ENCODE results near the gene EIF2S3.

- CAGE, long polyA plus RNA, result no peak
- RRBS, result 12% methylated on average over 8 of the region's 26 CpGs
These were observed 2.6 kb downstream of the KLHL15 start for GRCh38 chrX:24024268-24024833.

- CAGE, long polyA plus RNA, result start-site peak on the plus strand at chrX:24054905-24054981, 404 and 474 reads in 2 replicates
- RRBS, result 3% methylated on average over 10 of the region's 64 CpGs
These were observed at the start of gene EIF2S3 for GRCh38 chrX:24054074-24055110. EIF2S3 (plus strand) TSS chrX:24054956.

DNA sequence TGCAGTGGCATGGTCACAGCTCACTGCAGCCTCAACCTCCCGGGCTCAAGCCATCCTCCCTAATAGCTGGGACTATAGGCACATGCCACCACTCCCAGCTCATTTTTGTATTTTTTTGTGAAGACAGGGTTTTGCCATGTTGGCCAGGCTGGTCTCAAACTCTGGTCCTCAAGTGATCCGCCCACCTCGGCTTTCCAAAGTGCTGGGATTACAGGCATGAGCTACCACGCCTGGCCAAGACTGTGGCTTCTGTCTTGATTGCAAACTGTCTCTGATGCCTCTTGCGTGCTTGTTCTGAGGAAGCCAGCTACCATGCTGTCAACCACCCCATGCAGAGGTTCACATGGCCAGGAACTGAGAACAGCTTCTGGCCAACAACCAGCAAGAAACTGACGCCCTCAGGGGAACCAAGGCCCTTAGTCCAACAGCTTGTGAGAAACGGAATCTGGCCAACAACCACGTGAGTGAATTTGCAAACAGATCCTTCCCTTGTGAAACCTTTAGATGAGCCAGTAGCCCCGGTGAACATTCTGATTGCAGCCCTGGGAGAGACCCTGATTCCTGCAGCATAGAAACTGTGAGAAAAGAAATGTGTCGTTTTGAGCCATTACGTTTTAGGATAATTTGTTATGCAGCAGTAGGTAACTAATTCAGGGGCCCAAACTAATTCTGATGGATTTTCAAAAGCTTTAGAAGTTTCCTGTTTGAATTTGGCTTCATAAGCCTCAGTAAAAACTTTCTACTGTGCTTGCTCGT, 71.1 kb downstream of the SUPT20HL2 start:
- CAGE, long polyA plus RNA, result no peak
- RRBS, result no CpG with 5 or more reads among the region's 12 CpGs

DNA sequence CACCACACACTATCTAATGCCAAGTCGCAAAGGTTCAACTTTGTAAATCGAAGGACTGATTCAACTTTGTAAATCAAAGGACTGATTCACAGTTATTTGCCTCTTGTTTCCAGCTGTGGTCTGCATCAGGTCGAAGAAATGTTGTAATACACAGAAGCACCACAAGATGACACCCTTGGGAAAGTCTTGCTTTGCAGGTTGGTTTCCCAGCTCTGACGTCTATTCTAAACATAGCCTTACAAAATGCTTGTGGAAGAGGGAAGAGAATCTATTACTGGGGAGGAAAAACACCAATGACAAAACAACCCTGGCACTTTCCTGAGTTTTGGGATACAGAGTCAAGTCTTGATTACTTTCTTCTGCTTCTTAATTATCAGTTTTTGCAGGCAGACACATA, 35.3 kb downstream of the SUPT20HL1 start:
- CAGE, long polyA plus RNA, result no peak
- RRBS, result no CpG with 5 or more reads among the region's 4 CpGs

DNA sequence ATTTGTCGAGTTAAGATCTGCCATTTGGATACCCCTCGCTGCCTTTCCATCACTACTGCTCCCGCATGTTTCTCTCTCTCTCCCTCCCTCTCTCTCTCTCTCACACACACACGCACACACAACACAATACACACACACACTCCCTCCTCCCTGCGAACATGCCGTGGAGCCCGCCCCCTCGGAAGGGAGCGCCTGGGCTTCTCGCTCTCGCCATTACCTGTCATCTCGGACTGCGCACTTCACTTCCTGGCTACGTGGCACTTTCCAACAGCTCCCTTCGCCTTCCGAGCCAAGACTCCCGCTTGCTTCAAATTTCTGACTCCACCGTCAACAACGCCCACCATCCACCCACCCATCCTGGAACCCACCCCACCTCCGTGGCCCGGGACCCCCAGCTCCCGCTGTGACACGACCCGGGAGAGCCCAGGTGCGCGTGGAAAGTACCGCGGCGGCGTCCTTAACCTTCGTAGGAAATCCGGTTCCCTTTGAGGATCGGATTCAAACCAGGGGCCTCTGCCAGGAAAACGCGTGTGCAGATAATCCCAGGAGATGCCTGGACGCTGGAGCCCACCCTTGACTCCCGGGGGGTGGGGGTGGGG, 12.6 kb downstream of the ARX start:
- CAGE, long polyA plus RNA, result no peak
- RRBS, result 12% methylated on average over 12 of the region's 37 CpGs

- CAGE, long polyA plus RNA, result no peak
- RRBS, result 10% methylated on average over 6 of the region's 29 CpGs
These were observed 4.6 kb downstream of the ARX start for GRCh38 chrX:25011082-25011650.

DNA sequence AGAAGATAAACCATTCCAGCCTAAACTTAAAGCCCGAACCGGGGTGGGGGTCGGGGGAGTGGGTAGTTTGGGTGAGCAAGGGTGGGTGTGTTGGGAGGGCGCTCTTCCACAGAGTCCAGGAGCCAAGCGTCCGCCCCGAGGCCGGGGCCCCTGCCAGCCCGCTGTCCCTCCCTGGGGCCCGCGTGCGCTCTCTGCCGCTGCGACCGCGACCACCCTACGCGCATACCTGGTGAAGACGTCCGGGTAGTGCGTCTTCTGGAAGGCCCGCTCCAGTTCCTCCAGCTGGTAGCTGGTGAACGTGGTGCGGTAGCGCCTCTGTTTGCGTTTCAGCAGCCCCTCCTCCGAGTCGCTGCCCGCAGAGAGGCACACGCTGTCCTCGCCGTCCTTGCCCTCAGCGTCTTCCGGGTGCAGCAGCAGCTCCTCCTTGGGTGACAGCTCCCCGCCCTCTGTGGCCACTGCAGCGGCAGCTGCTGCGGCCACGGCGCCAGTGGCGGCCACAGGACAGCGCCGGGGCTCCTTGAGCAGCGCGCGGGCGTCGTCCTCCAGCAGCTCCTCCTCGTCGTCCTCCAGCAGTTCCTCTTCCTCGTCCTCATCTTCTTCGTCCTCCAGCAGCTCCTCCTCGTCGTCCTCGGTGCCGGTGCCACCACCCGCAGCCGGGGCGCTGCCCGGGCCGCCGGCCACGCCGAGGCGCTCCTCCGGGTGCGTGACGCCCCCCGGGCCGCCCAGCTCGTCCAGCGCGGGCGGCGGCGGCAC, 2.9 kb downstream of the ARX start:
- CAGE, long polyA plus RNA, result no peak
- RRBS, result 2% methylated on average over 18 of the region's 75 CpGs

- CAGE, long polyA plus RNA, result no peak
- RRBS, result no CpG with 5 or more reads among the region's 3 CpGs
These were observed 336.4 kb upstream of the ARX start for GRCh38 chrX:25352213-25352472.

GRCh38 chrX:26723156-26723461, 507.1 kb downstream of the MAGEB5 start:
- CAGE, long polyA plus RNA, result no peak
- RRBS, result no CpG with 5 or more reads among the region's 3 CpGs

DNA sequence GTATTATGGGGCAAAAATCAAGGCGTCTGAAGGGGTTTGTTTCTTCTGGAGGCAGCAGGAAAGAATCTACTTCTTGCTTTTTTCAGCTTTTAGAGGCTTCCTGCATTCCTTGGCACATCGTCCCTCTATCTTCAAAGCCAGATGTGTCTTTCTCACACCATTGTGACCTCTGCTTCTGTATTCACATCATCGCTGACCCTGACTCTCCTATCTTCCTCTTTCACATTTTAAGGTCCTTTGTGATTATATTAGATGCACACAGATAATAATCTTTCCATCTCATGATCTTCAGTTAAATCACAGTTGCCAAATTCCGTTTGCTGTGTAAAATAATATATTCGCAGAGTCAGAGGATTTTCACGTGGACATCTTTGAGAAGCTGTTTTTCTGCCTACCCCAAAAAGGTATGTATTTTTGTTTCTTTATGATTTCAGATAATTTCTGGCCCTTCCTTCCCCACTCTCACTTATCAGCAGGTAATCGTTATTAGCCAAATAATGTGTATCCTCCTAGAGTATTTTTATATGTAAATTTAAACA, 112.6 kb downstream of the PPP4R3C start:
- CAGE, long polyA plus RNA, result no peak
- RRBS, result no CpG with 5 or more reads among the region's 7 CpGs

DNA sequence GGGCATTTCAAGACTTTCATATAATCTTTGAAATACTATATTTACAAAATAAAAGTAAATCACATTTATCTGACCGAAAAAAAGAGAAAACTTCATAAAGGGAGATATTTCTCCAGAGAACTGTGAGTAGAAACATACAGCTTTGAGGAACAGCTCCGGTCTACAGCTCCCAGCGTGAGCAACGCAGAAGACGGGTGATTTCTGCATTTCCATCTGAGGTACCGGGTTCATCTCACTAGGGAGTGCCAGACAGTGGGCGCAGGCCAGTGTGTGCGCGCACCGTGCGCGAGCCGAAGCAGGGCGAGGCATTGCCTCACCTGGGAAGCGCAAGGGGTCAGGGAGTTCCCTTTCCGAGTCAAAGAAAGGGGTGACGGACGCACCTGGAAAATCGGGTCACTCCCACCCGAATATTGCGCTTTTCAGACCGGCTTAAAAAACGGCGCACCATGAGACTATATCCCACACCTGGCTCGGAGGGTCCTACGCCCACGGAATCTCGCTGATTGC, 225.5 kb upstream of the DCAF8L1 start:
- CAGE, long polyA plus RNA, result no peak
- RRBS, result no CpG with 5 or more reads among the region's 28 CpGs

GRCh38 chrX:28659378-28659733, 72.1 kb downstream of the IL1RAPL1 start:
- CAGE, long polyA plus RNA, result no peak
- RRBS, result no CpG with 5 or more reads among the region's 20 CpGs

DNA sequence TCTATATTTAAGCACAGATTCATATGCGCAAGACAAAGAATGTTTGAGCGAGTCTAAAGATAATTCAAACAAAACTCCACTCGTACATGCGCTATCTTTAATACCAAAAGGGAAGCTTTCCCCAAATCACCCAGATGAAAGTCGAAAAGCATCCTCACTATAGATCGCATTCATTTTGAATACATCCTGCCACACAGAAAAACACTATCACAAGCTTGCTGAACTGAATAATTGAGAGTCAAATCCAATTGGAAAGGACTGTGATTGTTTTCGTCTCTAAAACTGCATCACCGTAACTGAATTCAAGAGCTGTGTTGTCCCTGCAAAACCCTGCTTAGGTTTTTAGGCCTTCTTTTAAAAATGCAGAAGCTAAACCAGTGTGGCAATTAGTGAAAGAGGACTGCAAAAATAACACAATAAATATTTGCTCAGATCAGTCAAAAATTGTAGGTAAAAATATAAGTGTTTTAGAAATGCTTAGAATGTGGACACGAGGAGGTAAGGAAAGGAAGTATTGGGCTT, 586 bp downstream of the TASL start:
- CAGE, long polyA plus RNA, result no peak
- RRBS, result no CpG with 5 or more reads among the region's 9 CpGs

DNA sequence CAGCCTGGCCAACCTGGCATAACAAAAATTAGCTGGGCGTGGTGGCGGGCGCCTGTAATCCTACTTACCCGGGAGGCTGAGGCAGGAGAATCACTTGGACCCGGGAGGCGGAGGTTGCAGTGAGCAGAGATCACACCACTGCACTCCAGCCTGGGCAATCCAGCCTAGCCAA, 1.2 kb downstream of the GK start:
- CAGE, long polyA plus RNA, result no peak
- RRBS, result no CpG with 5 or more reads among the region's 6 CpGs

DNA sequence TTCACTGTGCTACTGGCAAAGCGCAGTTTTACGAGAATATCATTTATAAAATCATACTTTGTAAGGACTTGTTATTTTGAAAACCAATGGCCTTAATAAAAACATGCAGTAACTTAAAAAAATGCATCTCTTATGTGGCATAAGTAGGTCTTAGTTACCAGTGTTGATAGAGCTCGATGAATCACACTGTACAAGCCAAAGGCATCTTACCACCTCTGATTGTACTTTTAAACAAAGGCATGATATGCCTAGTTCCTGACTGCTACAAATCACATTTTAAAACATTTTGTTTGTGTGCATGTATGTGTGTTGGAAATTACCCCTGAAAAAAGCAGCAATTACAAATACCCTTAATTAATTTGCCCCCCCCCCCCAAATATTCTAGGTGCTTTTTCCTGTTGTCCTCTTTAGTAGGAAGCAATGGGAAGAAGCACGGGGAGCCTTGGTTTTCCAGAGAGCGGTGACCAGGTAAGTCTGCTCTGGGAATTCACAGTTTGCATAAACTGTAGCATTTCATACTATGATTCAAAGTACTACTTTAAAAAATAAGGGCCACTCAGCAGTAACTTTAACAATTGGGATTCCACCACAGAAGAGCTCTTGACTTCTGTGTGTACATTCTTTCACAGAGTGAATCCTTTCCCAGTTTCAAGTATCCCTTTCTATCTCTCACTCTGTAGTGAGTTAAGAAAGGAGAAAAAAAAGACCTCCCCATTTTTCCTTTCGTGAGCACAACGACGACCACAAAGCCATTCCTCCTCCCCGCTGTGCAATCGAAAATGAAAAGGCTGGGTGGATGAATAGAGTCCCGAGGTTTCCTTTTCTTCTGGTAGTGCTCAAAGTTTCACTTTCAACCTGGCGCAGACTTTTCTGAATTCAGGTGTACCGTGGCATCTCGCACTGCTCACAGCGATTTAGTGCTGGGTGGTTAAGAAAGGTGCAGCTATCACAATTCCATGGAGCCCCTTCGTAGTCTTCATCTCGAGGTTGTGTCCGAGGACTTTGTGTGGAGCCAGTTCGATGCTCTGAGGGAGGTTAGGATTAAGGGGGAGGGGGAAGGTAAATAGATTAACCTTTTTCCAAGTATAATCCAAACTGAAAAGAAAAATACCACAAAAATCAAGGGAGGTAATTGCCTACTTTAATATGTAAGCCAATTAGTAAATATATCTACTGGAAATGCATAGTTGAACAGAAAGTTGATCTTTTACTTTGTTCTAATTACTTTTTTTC, 58.1 kb downstream of the TAB3 start:
- CAGE, long polyA plus RNA, result no peak
- RRBS, result no CpG with 5 or more reads among the region's 19 CpGs

GRCh38 chrX:30843552-30844246, 45.4 kb downstream of the TAB3 start:
- CAGE, long polyA plus RNA, result no peak
- RRBS, result no CpG with 5 or more reads among the region's 4 CpGs

DNA sequence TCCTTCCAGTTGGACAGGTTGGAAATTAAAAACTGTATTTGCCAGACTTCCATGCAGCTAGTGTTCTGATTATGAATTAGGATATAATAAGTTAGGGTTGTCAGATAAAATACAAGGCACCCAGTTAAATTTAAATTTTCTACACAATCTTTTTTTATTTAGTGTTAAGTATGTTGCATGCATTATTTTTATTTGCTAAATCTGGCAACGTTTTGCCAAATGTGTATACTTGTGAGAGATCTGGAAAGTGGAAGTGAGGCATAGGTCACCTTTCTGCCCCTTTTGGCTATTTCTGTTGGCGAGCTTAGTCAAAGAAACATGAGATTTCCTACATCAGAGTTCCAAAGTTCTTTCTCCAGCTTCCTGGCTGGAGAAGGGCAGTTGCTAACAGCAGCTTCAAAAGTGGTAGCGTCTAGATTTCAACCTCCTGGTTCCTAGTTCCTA, 455.5 kb upstream of the FTHL17 start:
- CAGE, long polyA plus RNA, result no peak
- RRBS, result no CpG with 5 or more reads among the region's 3 CpGs

GRCh38 chrX:31862732-31863114, 790.9 kb upstream of the FTHL17 start:
- CAGE, long polyA plus RNA, result no peak
- RRBS, result 100% methylated on average over 1 of the region's 14 CpGs

GRCh38 chrX:32364374-32365005, 846.9 kb downstream of the DMD start:
- CAGE, long polyA plus RNA, result no peak
- RRBS, result no CpG with 5 or more reads among the region's 5 CpGs

DNA sequence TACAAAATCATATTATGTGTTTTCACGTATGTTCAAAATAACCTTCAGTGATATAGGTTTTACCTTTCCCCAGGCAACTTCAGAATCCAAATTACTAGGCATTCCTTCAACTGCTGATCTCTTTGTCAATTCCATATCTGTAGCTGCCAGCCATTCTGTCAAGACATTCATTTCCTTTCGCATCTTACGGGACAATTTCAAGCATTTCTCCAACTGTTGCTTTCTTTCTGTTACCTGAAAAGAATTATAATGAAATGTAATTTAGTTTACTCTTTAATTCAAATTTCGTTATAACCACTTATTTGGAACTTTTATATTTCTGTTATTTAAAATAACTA, 830.9 kb downstream of the DMD start:
- CAGE, long polyA plus RNA, result no peak
- RRBS, result no CpG with 5 or more reads among the region's 4 CpGs